HT1080 (cell line): Measurements from ENCODE around the genes XAF1, SLC16A13, GABARAP, KCTD11, FGF11 and SLC35G6.

RAMPAGE:
- cytosol, long total RNA: no peak
- long total RNA: no peak
- nucleus, long total RNA: no peak
Measured at GRCh38 chr17:6755019-6756291, at the start of gene XAF1. TSS of gene XAF1 (plus strand) at chr17:6756046.

DNA sequence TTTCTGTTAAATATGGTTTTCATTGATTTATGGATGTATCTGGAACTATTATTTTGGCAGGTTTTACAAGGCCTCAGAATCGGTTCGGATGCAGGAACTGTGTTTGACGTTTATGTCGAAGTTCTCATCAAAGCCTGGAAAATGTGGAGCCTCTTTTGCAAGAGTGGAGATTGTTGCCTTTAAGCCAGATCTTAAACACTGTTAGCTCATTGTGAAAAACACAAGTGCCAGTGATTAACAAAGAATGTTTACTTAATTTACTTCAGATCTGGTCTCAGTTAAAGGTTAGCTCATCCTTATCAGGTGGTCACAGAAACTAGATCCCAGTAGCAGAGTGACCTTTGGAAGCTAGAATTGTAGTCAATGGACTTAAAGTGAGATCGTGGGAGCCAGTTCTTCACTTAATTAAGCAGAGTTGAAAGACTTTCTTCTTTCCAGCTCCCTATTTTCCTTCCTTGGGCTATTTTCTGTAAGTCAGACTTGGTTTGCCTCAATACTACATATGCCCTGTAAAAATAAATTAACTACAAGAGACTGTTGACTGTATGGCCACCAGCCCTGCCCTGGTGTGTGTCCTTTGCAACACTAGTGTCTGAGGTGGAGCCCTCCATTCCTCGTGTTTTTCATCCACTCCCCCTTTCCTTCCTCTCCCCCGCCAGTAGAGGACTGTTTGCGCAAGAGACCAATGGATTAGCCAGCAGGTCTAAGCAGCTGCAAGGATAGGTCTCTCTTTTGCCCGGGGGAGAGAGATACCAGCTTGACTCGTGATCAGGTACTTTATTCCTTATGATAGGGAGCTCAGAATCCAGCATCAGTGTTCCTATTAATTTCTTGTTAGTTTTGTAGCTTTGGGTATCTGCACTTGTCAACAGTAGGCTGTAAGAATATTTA lies 20.2 kb downstream of the FBXO39 start:
RAMPAGE:
- cytosol, long total RNA: no peak
- long total RNA: no peak
- nucleus, long total RNA: no peak

RAMPAGE:
- cytosol, long total RNA: no peak
- long total RNA: no peak
- nucleus, long total RNA: no peak
Measured at GRCh38 chr17:6913545-6914374, 82.1 kb upstream of the ALOX12 start.

RAMPAGE:
- cytosol, long total RNA: no peak
- long total RNA: no peak
- nucleus, long total RNA: no peak
Measured at GRCh38 chr17:7017165-7017579, 2.6 kb downstream of the C17orf49 start.

DNA sequence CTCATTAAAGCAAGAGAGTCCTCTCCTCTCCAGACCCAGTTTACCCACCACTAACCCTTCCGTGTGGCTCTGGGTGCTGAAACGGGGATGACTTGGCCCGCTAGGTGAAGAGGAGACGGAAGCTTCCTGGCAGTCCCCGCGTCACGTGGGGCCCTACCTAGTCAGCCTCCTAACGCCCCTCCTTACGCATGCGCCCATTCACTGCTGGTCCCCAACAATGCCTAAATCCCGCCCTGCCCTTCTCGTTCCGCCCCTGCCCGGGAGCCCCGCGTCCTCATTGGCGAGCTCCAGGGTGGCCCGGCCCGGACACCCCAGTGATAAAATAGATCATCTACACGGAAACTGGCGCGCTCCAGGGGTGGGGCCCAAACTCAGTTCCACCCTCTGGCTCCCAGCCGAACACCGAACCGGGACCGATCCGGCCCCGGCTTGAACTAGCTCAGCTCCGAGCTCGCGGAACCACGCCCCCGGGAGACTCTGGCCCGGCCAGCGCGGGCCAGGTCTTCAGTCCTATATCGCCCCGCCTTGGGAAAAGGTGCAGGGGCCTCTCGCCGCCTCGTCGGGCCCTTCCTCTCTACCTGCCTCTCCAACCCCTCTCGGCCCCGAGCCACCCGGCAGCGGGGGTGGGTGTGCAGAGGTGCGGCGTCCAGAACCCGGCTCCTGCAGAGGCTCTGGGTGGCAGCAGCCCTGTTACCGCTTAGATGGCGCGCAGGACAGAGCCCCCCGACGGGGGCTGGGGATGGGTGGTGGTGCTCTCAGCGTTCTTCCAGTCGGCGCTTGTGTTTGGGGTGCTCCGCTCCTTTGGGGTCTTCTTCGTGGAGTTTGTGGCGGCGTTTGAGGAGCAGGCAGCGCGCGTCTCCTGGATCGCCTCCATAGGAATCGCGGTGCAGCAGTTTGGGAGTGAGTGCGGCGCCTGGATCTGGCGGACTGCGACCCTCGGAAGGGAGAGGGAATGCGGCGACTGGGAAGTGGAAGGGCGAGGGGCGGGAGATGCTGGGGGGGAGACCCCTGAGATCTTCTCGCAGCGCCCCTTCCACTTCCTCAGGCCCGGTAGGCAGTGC lies at the start of gene SLC16A13:
TSS of gene SLC16A13 (plus strand) at position 334 of the 1,061 bp plus-strand sequence.
RAMPAGE:
- cytosol, long total RNA: no peak
- long total RNA: no peak
- nucleus, long total RNA: no peak

DNA sequence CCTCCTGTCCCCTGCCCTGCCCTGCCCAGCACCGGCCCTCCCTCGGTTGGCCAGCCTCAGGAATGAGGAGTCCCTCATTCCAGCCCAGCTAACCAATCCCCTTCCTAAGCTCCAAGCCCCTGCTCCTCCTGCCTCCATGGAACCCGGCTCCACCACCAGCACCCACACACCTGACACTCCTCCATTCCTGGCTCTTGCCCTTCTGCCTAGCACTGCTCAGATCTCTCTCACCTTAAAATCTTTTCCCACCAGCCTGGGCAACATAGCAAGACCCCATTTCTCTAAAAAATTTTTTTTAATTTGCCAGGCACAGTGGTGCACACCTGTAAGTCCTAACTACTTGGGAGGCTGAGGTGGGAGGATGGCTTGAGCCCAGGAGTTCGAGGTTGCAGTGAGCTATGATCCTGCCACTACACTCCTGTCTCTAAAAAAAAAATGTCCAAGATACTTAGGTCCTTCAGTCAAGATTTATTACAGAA lies 1.9 kb downstream of the ASGR2 start:
RAMPAGE:
- cytosol, long total RNA: no peak
- long total RNA: no peak
- nucleus, long total RNA: no peak

DNA sequence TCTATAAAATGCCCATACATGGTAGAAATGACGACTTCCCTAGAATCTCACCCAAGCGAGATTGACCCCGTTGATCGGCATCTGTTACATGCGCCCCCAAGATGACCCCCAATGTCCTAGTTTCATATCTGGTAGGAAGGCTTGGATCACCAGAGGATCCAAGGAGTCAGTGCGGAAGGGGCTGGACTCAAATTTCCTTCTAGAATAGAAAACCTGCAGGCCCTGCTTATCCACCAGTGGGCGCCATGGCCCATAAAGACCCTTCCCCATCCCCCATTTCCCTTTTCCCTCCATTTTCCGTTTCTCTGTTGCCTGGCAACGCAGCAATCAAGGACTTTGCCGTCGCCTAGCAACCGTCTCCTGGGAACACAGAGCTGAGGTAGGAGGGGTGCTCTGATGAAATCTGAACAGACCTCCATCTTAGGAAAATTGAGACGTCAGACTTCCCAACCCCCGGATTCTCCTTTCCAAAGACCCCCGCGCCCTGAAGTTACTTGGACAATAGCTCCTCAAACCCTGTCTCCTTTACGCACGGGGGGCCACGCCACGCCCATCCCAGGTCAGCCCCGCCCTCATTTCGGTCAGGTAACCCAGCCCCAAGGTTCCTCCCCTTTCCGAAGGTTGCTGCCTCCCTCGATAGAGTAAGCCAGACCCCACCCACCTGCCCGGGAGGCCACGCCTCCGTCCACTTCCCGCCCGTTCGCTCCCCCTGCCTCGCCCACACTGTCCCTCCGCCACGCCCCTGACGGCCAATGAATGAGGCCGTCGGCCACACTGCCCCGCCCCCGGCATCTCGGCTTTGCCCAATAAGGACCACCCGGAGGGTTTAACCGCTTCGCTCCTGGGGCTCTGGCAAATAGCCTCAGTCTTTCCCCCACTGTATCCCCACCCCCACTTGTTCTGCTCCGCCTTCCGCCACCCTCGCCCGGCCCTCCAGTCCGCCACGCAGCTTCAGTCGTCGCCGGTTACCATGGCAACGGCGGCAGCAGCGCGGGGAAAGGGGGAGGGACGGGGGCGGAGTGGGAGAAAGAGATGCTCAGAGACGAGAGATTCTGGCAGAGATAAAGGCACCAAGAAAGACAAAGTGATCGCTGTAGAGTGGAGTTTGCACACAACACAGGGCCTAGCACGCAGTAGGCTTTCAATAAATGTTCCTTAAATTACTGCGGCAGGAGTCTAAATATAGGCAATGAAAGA lies 3.3 kb downstream of the DLG4 start:
RAMPAGE:
- cytosol, long total RNA: no peak
- long total RNA: no peak
- nucleus, long total RNA: no peak

GRCh38 chr17:7224736-7224905 lies 4.9 kb downstream of the ACADVL start:
RAMPAGE:
- cytosol, long total RNA: no peak
- long total RNA: no peak
- nucleus, long total RNA: no peak

DNA sequence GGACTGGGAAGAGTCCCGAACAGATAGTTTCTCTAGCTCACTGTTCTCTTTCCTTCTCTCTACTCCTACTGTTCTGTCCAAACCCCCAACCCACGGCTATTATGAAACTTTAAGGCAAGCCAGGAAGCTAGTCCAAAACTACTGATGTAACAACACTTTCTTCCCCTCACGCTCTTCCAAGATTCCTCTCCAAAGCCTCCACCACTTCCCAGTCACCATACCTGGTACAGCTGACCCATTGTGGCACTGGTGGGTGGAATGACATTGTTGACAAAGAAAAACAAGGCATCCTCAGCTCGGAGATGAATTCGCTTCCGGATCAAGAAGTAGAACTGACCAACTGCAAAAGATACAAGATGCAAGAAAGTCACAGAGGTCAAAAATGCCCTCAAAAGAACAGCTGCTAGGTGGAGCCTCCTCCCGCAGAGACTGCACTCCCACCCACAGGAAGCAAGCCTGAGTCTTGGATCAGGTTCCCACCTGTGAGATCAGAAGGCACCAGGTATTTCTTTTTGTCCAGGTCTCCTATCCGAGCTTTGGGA lies 1.1 kb downstream of the GABARAP start:
RAMPAGE:
- cytosol, long total RNA: no peak
- long total RNA: no peak
- nucleus, long total RNA: no peak

GRCh38 chr17:7241999-7242913 lies at the start of gene GABARAP:
TSS of gene GABARAP (minus strand) at chr17:7242449.
RAMPAGE:
- cytosol, long total RNA: start-site peak on the minus strand at chr17:7242321-7242431, 1,868 and 2,596 reads in 2 replicates
- long total RNA: start-site peak on the minus strand at chr17:7242321-7242426, 1,008 reads
- nucleus, long total RNA: start-site peak on the minus strand at chr17:7242335-7242388, 387 and 112 reads in 2 replicates

DNA sequence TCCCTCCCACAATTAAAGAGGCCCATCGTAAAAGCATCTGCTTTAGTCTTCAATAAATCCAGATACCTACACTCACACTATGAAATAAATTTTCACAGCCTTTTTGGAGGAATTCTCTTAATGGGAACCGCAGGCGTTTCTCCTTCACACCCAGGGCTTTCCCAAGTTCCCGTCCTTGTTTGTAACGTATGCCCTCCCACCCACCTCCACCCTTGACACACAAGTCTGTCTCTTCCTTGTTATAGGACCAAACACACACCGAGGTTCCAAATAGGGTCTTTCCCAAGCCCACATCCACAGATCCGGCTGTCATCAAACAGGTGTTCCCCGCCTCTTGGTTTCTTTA lies 1.0 kb downstream of the CTDNEP1 start:
RAMPAGE:
- cytosol, long total RNA: no peak
- long total RNA: no peak
- nucleus, long total RNA: no peak

GRCh38 chr17:7251854-7252170 lies 203 bp upstream of the ELP5 start:
RAMPAGE:
- cytosol, long total RNA: no peak
- long total RNA: no peak
- nucleus, long total RNA: no peak

RAMPAGE:
- cytosol, long total RNA: no peak
- long total RNA: no peak
- nucleus, long total RNA: no peak
Measured at GRCh38 chr17:7343622-7344298, 7.4 kb downstream of the ACAP1 start.

GRCh38 chr17:7352125-7352819 lies at the start of gene KCTD11:
TSS of gene KCTD11 (plus strand) at chr17:7352162.
RAMPAGE:
- cytosol, long total RNA: no peak
- long total RNA: no peak
- nucleus, long total RNA: no peak

GRCh38 chr17:7356205-7356671 lies 1.3 kb downstream of the TMEM95 start:
RAMPAGE:
- cytosol, long total RNA: no peak
- long total RNA: no peak
- nucleus, long total RNA: no peak

DNA sequence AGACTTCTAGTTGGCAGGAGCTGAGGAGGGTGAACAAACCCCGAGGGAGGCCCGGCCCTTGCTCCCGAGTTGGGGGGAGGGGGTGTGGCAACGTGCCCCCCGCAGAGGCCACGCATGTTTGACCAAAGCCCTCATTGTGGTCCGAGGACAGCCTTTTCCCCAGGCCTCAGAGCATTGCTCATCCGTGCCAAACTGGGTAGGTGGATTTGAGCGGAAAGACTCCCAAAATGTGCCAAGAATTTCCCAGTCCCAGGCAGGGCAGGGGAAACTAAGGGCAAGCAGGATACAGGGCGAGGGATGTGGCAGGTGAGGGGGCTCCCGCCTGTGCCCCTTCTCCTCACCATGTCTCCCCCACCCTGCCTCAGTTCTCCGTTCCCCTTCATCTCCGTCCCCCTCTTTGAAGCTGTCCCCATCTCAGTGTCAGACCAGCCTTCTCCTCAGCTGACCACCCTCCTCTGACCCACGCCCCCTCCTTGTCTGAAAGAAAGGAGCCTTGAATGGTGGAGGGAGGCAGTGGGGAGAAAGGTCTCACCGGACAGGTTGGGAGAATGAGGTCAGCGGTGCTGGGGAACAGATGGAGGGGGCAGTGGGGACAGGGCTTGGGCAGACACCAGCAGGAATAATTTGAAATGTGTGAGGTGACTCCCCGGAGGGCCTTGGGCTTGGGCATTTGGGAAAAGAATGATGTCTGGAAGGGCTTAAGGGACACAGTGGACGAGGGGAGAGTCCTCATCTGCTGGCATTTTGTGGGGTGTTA lies 1.3 kb upstream of the SPEM1 start:
RAMPAGE:
- cytosol, long total RNA: no peak
- long total RNA: no peak
- nucleus, long total RNA: no peak

GRCh38 chr17:7436340-7436867 lies 1.2 kb downstream of the TMEM102 start:
RAMPAGE:
- cytosol, long total RNA: no peak
- long total RNA: no peak
- nucleus, long total RNA: no peak

DNA sequence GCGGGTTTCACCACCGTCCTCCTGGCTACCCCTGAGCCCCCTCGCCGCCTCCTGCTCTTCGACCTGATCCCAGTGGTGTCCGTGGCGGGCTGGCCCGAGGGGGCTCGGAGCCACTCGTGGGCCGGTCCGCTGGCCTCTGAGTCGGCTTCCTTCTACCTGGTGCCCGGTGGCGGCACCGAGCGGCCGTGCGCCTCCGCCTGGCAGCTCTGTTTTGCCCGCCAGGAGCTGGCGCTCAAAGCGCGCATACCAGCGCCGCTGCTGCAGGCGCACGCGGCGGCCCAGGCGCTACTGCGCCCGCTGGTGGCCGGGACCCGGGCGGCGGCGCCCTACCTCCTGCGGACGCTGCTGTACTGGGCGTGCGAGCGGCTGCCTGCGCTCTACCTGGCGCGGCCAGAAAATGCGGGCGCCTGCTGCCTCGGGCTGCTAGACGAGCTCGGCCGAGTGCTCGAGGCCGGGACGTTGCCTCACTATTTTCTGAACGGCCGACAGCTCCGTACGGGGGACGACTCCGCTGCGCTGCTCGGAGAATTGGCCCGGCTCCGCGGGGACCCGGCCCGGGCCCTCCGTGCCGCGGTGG lies 1.7 kb downstream of the TMEM102 start:
RAMPAGE:
- cytosol, long total RNA: no peak
- long total RNA: no peak
- nucleus, long total RNA: no peak

DNA sequence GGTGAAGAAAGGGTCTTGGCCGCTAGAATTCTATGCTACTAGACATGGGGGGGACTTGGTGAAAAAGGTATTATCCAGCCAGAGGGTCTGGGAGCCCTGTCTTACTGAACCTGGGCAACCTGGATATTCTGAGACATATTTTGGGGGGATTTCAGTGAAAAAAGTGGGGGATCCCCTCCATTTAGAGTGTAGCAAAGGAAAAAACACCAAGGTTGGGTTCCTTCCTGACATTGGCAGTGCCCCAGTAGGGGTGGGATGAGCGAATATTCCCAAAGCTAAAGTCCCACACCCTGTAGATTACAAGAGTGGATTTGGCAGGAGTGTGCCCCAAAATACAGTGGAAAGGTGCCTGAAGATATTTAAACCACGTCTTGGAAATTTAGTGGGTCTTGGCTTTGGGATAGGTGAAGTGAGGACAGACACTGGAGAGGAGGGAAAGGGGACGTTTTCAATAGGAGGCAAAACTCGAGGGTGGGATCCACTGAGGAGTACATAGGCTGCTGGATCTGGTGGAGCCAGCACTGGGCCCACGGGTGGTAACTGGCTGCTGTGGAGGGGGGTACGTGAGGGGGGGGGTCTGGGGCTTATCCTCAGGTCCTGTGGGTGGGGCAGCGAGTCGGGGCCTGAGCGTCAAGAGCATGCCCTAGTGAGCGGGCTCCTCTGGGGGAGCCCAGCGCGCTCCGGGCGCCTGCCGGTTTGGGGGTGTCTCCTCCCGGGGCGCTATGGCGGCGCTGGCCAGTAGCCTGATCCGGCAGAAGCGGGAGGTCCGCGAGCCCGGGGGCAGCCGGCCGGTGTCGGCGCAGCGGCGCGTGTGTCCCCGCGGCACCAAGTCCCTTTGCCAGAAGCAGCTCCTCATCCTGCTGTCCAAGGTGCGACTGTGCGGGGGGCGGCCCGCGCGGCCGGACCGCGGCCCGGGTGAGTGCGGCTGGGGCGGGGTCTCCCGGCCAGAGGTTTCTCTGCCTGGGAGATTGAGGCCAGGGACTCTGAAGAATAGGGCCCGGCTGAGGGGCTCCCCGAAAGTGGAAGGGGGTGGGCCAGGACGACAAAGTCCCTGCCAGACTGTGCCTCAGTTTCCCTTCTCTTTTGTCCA lies at the start of gene FGF11:
TSS of gene FGF11 (plus strand) at position 614 of the 1,090 bp plus-strand sequence.
RAMPAGE:
- cytosol, long total RNA: no peak
- long total RNA: no peak
- nucleus, long total RNA: no peak

DNA sequence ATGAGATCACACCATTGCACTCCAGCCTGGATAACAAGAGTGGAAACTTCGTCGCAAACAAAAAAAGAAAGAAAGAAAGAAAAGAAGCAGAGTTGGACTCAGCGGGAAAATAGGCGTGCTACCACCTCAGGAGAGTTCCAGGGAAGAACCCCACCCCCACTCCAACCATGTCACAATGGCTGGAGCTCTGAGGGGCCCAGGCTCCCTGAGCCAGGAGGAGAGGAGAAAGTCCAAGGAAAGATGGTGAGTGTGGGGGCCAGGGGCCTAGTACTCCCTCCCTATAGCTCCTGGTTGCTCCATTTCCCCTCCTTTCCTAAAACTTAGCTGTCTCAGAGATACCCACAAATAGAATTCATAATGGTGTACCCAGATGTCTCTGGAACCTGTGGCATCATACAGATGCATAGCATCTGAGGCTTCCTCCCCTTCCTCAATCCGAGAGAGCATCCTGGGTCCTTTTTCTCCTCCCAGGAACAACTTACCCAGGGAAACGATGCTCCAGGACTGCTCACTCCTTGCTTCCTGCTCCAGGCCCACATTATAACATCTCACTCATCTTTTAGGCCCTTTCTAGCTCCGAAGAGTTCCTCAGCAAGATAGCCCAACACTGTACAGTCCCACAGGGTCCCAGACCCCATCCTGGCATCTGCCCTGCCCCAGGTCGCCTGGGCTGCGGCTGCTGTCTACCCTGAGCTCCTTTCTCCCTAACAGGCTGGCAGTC lies at the start of gene SLC35G6:
TSS of gene SLC35G6 (plus strand) at position 170 of the 721 bp plus-strand sequence.
RAMPAGE:
- cytosol, long total RNA: no peak
- long total RNA: no peak
- nucleus, long total RNA: no peak